Spleen (tissue), 7 donors: ENCODE data around the gene KCNJ3.

GRCh38 chr2:152499672-152500523, 164.9 kb downstream of the FMNL2 start:
- PRO-cap, 4 experiments = no peak in any of the 4 experiments
- RAMPAGE, long total RNA, 4 experiments = no peak in any of the 4 experiments

- PRO-cap, 4 experiments = no peak in any of the 4 experiments
- RAMPAGE, long total RNA, 4 experiments = start-site peak on the plus strand in 1 of 4 experiments, at chr2:152525133-152525845 at its widest, 9 reads per replicate
Measured at GRCh38 chr2:152525193-152526047, 190.4 kb downstream of the FMNL2 start.

- PRO-cap, 4 experiments = no peak in any of the 4 experiments
- RAMPAGE, long total RNA, 4 experiments = no peak in any of the 4 experiments
Measured at GRCh38 chr2:152576540-152577478, 140.5 kb downstream of the PRPF40A start.

DNA sequence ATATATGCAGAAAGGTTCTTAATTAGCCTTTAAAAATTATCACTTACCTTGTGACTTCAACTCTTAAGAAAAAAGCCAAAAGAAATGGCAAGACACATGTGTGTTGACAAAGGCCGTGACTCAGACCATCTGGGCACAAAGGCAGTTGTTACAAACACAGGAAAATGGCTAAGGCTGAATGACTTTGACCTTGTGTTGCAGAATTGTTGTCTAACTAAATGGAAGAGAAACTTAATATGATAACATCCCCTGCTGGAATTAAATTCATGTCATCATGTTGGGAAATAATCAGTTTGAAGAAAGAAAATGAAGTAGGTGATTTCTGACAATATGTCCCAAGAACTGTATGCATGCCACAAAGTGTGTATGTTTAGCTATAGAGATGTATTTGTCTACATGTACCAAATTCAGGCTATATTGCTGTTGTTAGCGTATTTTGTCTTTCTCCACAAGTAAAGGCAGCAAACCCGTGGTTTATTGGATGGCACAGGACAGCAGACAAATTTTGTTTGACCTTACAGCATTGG, 108.6 kb downstream of the ARL6IP6 start:
- PRO-cap, 4 experiments = peak in 3 of 4 experiments; most common plus-strand start position 291 of the sequence (in 1); most common minus-strand start position 131 of the sequence (in 2)
- RAMPAGE, long total RNA, 4 experiments = start-site peak on the minus strand in 2 of 4 experiments, centred at positions 126 to 134 of the sequence, 9 to 11 reads per replicate

DNA sequence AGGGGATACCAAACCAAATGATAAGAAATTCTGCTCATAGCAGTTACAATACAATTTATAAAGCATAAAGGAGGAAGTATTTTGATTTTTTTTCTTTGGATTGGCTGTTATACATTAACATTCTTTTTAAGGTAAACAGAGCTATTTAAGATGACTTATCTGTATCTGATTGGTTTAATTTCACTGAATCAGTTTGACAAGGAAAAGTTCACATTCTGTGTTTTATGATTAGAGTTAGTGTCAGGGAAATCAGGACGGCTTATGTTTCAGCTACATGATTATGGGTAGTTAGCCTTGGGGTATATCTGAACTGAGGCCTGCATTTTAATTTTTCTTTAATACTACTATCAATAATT, 360.9 kb downstream of the ARL6IP6 start:
- PRO-cap, 4 experiments = no peak in any of the 4 experiments
- RAMPAGE, long total RNA, 4 experiments = no peak in any of the 4 experiments

DNA sequence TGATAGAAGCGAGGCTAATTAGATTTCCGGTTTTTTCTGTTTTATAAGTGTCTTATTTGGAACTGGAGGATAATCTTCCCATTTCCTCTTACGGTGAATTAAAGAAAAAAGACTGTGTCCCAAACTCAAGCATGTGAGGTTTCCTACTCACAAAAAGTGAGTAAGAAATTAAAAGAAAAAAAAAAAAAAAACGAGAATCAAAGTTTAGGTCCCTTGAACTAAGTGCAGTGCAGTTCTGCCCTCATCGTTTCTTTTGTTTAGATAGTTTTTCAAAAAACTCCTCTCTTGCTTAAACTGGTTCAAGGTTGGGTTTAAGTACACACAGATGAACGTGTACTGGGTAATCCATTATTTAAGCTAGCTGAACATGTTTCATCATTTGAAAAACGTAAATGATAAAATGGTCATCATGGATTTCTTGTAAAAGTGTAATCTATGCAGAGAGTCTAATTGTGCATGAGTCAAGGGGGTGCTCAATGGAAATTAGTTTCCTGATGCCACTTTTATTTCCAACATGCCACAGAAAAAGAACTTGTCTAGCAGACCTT, 235.8 kb upstream of the KCNJ3 start:
- PRO-cap, 4 experiments = no peak in any of the 4 experiments
- RAMPAGE, long total RNA, 4 experiments = no peak in any of the 4 experiments

GRCh38 chr2:154698632-154699130, at the start of gene KCNJ3:
Gene KCNJ3 (plus strand): TSS chr2:154698695.
- PRO-cap, 4 experiments = no peak in any of the 4 experiments
- RAMPAGE, long total RNA, 4 experiments = no peak in any of the 4 experiments

DNA sequence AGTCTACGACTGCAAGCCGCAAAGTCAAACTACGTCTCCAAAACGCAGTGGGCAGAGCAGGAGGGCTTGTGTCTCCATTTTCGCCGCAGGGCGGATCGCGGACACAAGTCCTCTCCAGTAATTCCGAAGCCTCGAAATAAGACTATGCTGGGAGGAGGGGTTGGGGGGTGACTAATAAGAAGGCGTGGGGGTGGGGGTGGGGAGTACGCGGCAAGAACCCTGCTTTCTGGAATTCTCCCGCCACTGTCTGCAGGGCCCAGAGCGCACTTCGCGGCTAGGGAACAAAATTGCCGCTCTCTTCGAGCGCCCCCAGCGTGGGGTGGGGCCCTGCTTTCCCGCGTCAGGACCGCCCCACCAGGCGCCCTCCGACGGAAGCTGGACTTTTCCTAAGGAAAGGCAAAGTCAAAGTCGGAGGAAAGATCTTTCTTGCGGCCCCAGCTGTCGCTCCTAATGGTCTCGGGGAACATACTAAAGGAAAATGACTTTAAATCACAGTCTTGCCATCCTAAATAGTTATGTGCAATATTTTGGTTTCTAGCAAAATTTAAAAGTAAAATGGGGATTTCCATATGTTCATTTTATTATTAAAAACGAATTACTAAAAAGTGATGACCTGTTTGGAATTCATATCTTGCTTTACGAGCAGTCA, 11.9 kb downstream of the NR4A2 start:
- PRO-cap, 4 experiments = peak in 4 of 4 experiments; most common plus-strand start position 243 of the sequence (in 2); most common minus-strand start position 289 of the sequence (in 2)
- RAMPAGE, long total RNA, 4 experiments = no peak in any of the 4 experiments

- PRO-cap, 4 experiments = no peak in any of the 4 experiments
- RAMPAGE, long total RNA, 4 experiments = no peak in any of the 4 experiments
Measured at GRCh38 chr2:156327034-156327465, 5.5 kb downstream of the NR4A2 start.

DNA sequence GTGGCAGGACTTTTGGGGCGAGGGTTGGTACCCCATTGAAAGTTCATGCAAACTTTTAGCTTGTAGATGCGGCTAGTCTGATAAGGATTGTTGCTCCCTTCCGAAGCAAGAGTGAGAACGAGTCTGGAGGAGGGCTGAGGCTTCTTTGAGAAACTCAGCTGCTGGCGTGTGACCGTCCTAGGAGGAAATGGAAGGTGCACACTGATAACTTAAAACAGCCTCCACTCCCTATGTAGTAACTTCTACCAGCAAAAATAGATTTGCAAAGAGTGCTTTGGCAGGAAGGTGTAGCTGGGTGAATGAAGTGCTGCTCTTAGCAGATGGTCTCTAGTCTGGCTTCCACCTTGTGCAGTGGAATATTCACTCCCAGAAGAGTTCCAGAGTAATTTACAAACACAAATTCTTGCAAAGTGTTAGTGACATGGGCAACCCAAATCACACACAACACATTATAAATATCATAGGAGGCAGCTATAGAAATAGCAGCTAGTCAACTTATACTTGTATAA, 611 bp downstream of the GPD2 start:
- PRO-cap, 4 experiments = peak in 4 of 4 experiments; most common minus-strand start position 147 of the sequence (in 4)
- RAMPAGE, long total RNA, 4 experiments = no peak in any of the 4 experiments

DNA sequence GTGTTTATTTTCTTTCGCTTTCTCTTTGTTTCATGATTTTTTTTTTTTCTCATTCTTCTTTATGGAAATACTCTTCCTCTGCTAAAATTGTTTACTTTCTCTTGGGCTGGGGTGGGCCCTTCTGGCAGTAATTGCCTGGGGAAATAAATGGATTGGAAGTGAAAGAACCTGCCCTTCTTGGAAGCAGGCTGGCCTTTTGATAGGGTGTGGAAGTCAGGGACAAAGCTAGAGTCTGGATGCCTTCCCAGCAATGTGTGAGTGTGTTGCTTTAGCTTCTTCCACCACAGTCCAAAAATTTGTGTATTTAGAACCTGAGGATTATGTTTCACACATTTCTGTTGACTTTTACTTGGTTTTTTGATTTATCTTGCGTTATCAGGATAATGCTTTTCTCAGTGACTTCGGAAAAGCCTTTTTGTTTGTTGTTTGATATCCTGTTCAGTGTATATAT, 30.9 kb downstream of the GPD2 start:
- PRO-cap, 4 experiments = no peak in any of the 4 experiments
- RAMPAGE, long total RNA, 4 experiments = no peak in any of the 4 experiments

- PRO-cap, 4 experiments = no peak in any of the 4 experiments
- RAMPAGE, long total RNA, 4 experiments = no peak in any of the 4 experiments
Measured at GRCh38 chr2:157052939-157053307, 204.6 kb upstream of the GALNT5 start.

DNA sequence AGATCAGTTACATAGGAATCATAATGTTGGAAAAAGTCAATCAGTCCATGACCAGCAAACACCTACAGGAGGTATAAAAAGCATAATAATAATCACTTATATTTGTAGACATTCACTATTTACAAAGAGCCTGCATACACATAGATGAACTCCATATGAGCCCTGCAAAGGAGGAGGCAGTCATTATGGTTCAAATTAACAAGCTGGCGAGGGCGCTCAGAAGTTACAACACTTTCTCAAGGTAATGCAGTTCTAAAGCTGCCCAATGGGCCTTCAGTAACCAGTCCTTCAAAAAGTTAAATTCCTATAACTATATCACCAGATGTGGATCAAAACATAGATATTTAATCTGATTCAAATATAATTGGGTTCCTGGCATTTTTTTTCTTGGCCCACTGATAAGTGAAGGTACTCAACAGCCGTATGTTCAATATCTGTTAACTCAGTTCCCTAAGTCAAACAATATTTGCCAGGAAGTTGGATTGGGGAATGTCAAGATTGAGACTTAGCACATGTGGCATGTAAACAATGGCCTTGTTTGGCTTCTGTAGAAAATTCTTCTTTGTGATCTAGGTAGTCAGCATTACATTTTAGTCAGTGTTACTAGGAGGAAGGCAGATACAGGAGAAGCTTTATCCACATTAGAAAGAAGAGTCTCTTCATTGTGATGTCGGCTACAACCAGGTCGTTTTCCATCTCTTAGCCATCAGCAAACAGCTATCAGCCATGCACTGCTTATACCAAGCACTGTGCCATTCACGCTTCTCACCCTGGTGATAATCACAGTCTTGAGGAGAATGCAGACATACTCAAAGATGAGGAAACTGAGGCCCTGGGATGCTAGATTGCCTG, 2.8 kb downstream of the GALNT5 start:
- PRO-cap, 4 experiments = no peak in any of the 4 experiments
- RAMPAGE, long total RNA, 4 experiments = no peak in any of the 4 experiments

- PRO-cap, 4 experiments = no peak in any of the 4 experiments
- RAMPAGE, long total RNA, 4 experiments = no peak in any of the 4 experiments
Measured at GRCh38 chr2:157397391-157398073, 46.4 kb downstream of the CYTIP start.

DNA sequence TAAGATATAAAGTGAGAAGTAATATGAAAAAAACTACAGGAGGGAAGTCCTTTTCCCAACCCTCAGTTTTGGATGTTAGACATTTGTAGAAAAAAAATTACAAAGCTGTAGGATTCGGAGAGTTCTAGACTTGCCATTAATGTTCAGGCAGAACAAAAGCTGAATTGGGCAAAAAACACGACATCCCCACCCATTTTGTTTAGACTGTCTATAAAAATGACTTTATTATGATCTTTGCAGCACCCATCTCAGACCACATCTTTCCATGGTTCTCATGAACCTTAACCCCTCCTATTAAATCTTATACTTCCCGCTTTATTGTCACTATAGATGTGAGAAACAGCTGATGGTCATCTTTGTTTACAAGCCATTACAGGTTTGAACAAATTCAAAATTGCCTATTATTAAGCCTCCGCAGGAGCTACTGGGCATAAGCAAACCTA, 29.0 kb downstream of the CYTIP start:
- PRO-cap, 4 experiments = peak in 4 of 4 experiments; most common minus-strand start position 259 of the sequence (in 3)
- RAMPAGE, long total RNA, 4 experiments = no peak in any of the 4 experiments

- PRO-cap, 4 experiments = no peak in any of the 4 experiments
- RAMPAGE, long total RNA, 4 experiments = no peak in any of the 4 experiments
Measured at GRCh38 chr2:157741722-157742485, 113.2 kb upstream of the ACVR1C start.

DNA sequence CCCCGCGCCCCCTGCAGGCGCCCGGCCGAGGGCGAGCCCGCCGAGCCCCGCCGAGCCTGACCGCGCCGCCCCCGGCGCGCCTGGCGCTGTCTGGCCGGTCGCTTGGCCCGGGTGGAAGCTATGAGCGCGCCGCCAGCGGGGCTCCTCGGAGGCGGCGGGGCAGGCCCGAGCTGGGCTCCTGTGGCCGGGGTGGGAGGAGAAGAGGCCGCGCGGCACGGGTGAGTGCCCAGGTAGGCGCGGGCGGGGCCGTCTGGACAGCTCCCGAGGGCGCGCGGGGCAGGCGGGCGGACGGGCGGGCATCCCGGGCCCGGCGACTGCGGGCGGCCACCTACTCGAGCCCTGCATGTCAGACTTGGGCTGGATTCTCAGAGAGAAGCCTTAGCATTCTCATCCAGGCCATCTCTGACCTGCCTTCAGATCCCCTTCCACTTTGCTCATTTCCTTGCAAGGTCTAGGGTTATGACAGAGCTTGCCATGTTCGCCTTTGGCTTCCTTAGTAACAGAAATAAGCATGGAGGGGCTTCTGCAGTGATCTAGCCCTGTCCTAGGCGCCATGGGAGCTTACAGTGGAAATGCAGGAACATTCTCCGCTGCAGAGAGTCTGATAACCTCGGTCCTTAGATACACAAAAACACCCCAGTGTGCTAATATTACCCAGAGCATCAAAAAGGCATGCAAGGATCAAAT, 512 bp upstream of the ACVR1 start:
- PRO-cap, 4 experiments = peak in 3 of 4 experiments; most common plus-strand start position 89 of the sequence (in 3); most common minus-strand start position 404 of the sequence (in 1)
- RAMPAGE, long total RNA, 4 experiments = no peak in any of the 4 experiments

- PRO-cap, 4 experiments = no peak in any of the 4 experiments
- RAMPAGE, long total RNA, 4 experiments = no peak in any of the 4 experiments
Measured at GRCh38 chr2:158113592-158114077, 12.0 kb downstream of the UPP2 start.

DNA sequence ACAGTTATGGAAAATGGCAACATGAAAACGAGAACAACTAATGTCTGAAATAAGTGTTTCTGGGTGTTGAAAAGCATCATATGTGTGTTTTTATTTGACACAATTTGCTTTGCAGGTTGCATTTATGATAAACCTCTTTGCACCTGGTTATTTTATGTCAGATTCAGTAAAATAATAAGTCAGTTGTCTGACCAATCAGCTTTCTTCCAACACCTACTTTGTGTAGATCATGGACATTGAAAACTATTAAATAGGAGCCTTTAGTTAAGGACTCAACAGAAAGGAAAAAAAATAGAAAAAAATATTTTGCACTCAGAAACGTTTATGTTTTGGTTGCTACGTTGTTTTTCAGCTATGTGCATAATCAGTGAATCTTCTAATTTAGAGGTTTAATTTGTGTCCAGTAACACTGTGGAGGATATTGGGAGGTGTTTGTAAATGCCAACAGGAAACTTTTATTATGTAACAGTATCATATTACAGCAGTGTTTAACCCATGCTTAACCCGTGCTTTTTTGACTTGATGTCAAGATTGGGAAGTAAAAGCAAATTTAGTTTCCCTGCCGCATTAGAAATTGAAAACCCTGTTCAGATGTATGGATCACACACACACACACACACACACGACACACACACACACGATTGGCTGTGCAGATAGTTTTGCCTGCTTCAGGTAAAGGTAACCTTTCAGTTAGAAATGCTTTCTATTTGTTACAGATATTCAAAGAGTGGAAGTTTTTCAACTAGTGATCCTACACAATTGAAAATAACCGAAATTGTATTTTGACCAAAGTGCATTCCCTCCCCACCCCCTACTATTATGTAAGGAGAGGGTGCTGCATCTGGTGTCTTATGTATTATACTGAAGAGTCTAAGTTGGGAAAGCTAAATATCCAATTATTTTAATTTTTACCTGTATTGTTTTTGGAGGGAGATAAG, 2.7 kb downstream of the PKP4 start:
- PRO-cap, 4 experiments = no peak in any of the 4 experiments
- RAMPAGE, long total RNA, 4 experiments = start-site peak on the plus strand in 1 of 4 experiments, centred at position 546 of the sequence, 10 reads per replicate

DNA sequence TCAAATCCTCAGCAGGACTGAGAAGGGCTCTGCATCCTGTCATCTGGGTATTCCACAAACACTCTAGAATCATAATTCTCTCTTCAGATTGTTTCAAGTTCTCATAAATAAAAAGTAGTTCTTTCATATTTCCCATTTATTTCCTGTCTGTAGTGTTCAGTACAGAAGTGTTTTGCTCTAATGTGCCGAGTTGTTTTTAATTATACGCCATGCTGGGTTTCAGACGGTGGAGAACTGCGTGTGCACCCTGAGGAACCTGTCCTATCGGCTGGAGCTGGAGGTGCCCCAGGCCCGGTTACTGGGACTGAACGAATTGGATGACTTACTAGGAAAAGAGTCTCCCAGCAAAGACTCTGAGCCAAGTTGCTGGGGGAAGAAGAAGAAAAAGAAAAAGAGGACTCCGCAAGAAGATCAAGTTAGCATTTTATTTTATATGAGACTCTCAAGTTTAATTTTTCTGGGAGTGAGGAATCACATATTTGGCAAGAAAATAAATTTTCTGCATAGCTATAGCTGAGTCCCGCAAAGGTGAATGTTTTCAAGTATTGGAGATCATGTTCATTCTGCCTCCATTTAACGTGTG, 132.4 kb upstream of the DAPL1 start:
- PRO-cap, 4 experiments = no peak in any of the 4 experiments
- RAMPAGE, long total RNA, 4 experiments = no peak in any of the 4 experiments